Daoy (cell line): Measurements from ENCODE around the gene ITGA6.

DNA sequence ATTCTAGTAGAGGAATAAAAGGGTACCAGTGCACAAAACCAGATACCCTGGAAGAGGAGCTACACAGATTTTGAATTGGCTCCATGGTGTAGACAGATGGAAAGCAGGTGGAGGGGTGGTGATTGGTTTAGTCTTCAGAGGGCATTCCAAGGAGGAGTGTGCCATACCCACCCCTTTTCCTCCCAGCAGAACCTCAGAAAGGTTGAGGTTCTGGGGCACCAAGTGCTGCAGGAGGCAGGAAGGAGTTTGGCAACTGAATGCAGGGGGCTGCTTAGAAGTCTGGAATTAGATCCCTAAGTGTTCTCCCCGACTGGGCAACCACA is 88.2 kb upstream of the ITGA6 start:
- RAMPAGE, long total RNA: no peak

DNA sequence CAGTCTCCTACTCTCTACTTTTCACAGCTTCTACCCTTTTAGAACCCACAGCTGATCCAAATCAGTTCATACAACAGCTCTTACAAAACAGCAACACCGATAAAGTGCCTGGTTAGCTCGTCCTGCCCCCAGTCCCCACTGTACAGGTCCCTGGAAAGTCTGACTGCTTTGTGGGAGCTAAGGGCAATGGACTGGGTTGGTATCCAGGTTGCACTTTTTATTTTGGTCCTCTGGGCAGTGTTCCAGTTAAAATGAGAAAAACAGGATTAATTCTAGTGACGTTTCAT is 53.1 kb upstream of the ITGA6 start:
- RAMPAGE, long total RNA: no peak

- RAMPAGE, long total RNA: no peak
Observed at GRCh38 chr2:172374615-172374912, 52.8 kb upstream of the ITGA6 start.

DNA sequence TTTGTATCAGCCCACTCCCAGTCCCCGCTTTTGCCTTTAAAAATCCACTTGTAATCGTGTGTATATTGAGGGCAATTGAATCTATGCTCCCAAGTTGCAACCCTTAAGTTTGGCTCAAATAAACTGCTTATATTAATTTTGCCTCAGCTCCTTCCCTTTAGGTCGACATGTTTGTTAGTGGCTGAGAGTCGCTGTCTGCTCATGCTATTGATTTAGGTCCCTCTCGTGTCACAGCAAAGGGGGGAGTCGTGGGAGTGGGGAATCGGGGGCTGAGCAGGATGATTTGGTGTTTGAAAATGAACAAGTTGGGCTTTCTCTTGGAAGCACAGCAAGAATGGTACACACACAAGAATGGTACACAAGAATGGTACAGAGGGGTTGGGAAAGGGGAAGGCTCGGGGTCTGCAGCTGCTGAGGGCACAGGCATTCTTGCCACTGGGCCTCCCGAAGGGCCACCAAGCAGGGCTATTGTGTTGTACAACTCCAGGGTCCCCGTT is 42.8 kb upstream of the ITGA6 start:
- RAMPAGE, long total RNA: no peak

- RAMPAGE, long total RNA: no peak
Observed at GRCh38 chr2:172427254-172428209, at the start of gene ITGA6. ITGA6 (plus strand) TSS chr2:172427586.

- RAMPAGE, long total RNA: no peak
Observed at GRCh38 chr2:172487843-172488331, 60.5 kb downstream of the ITGA6 start.

GRCh38 chr2:172596480-172597389 is 40.8 kb downstream of the PDK1 start:
- RAMPAGE, long total RNA: no peak

DNA sequence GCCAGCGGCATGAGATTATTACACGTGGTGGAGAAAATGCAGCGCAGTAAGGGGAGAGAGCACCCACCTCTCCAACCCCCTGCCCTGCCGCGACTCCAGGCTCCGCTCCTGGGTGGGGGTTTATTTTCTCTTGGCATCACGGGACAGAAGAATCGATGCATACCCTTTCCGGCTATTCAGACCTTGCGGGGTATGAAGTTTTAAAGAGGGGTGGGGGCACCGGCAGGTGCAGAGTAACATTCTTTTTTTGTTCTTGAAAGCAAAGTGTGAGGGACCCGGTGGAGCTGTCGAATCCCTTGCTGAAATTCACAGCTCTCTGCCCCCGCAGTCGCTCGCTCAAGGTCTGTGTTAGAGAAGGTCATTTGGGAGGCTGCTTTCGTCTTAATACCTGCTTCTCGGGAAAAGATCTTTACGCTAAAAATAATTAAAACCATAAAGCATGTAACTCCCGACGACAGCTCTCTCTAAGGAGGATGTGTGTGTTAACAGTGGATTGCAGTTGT is 642 bp downstream of the RAPGEF4 start:
- RAMPAGE, long total RNA: no peak

- RAMPAGE, long total RNA: no peak
Observed at GRCh38 chr2:173030570-173031576, 44.8 kb upstream of the MAP3K20 start.

DNA sequence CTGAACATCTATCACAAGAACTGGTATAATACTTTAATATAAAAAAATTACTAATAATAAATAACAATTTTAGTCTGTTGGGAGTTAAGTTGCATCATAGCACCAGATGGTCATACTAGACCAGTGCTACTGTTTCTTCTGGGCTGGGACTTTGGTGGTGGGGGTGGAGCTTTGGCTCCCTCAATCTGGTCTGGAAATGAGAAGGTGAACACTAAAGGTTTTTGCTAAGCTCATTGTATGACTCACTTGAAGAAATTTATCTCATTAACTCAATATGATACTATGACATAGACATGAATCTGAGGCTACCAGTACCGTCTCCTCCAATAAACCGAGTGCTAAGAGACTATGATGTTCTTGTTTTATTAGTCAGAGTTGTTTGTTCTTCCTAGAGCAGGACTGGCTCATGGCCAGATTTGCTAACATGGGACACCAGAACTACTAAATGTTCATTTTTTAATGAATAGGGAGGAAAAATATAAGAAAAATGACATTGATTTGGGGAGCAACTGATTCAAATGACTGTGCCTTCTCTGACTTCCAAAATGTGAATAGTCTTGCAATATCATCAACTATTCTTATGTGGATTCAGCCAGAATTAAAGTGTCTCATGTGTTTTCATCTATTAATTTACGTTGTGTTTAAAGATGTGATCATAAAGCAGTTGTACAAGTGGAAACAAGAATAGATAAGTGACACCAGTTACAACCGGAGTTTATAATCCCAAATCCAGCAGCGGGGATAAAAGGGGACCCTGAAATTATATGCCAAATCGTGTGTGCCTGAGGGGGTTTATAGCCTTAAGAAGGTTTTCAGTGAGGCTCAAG is 26.2 kb upstream of the MAP3K20 start:
- RAMPAGE, long total RNA: no peak

DNA sequence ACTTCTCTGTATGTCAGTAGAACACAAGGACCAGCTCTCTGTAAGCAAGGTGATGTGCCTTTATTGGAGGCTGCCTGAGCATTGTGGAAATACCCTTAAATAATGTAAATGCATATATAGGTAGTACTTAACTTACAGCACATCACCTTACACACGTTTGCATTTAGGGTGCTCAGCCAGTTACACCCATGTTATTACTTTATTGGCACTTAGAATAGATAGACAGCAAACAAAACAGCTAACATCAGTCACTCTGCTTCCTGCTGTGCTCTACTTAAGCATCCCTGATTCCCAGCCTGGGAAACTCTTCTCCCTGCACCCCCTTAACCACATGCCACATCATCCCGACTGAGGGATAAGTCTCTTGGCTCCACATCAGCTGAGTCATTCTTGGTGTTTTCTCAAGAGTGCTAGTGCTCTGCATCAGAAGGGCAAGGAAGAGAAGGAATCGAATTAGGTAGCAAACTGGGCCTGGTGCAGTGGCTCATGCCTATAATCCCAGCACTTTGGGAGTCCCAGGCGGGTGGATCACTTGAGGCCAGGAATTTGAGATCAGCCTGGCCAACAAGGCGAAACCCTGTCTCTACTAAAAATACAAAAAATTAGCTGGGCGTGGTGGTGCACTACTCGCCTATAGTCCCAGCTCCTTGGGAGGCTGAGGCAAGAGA is 108.6 kb downstream of the MAP3K20 start:
- RAMPAGE, long total RNA: no peak

- RAMPAGE, long total RNA: no peak
Observed at GRCh38 chr2:173524056-173524646, 169.5 kb downstream of the CDCA7 start.

DNA sequence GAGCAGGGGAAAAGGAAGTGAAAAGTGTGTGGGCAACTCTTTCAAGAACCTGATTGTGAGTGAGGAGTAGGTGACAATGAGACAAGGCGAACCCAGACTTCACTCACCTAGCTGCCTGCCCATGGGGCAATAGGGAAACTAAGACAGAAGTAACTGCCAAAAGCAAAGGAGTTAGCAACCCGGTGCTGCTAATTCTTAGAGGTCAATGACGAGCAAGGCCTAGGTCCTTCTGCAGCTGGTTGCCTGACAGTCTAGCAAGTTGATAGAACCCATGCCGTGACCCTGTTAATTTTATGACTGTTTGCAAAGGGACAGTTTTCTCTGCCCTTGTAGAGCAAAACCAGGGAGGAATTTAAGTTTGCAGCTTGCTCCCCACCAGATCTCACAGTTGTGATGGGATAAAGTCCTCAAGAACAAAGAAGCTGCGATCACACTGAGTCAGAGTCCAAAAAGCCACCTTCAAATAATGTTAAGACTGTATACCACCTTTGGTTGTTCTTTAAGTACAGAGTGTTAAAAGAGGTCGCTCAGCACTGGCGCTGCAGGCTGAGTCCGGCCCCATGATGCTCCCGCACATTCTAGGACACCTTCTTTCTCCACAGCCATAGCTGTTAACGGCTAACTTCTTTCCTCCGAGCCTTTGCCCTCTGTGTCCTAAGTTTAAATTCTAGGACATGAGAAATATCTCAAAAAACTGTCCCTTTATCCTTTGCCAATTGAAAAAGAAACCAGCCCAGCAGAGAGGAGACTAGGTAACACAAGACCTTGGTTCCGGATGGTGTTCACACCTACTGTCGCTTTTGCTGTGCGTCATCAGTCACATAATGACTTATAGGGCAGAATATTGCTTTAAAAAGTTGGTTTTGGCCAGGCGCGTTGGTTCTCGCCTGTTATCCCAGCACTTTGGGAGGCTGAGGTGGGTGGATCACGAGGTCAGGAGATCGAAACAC is 66.5 kb downstream of the SP3 start:
- RAMPAGE, long total RNA: no peak

GRCh38 chr2:173901897-173902595 is 63.1 kb downstream of the SP3 start:
- RAMPAGE, long total RNA: no peak

GRCh38 chr2:173927597-173928359 is 37.4 kb downstream of the SP3 start:
- RAMPAGE, long total RNA: no peak

- RAMPAGE, long total RNA: no peak
Observed at GRCh38 chr2:173986377-173987301, 21.5 kb upstream of the SP3 start.

GRCh38 chr2:174012612-174013274 is 47.6 kb upstream of the SP3 start:
- RAMPAGE, long total RNA: no peak

DNA sequence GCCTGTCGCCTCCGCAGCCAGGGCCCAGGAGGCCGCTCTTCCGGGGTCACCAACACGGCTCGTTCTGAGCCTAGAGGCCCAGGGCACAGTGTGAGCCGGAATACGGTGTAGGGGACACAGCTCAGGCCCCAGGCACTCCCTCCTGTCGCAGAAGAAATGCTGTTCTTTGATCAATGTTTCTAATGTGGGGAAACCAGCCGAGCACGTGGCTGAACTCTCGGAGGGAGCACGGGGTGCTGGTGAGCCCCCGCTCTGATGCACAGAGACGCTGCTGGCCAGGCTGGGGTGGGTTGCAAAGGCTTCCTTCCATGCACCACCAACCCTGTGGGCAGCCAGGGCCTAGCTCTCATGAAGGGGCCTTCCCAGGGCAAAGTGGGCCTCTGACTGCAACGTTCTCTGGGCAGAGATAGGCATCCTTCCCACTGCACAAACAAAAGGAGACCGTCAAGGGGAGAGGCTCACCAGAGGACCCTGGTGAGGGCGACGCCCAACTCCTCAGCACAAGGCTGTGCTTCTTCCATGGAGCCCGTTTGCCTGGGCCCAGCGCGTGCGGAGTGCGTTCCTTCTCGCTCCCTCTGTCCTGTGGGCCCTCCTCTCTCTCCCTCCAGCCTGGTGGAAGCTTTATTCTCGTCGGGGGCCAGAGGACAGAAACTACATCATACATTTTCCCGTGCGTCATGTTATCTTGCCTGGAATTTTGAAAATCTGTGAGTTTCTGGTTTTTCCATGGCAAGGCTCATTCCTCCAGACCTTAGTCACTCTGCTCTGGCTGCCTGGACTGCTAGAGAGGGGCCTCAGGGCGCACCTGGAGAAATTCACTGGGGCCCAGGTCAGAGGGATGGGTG is 61.1 kb upstream of the SP3 start:
- RAMPAGE, long total RNA: no peak

- RAMPAGE, long total RNA: no peak
Observed at GRCh38 chr2:174248891-174249177, 502 bp upstream of the OLA1 start.

GRCh38 chr2:174310633-174311284 is 24.0 kb upstream of the SP9 start:
- RAMPAGE, long total RNA: no peak